ENCODE measurements around the genes MEMO1 and SPAST.

GRCh38 chr2:30252940-30253449 lies 21.7 kb downstream of the LBH start:
- PRO-cap, 4 experiments: no peak in any of the 4 experiments
- RAMPAGE, long total RNA, 2 experiments: no peak in any of the 2 experiments
- RRBS: no CpG with 5 or more reads among the region's 3 CpGs

DNA sequence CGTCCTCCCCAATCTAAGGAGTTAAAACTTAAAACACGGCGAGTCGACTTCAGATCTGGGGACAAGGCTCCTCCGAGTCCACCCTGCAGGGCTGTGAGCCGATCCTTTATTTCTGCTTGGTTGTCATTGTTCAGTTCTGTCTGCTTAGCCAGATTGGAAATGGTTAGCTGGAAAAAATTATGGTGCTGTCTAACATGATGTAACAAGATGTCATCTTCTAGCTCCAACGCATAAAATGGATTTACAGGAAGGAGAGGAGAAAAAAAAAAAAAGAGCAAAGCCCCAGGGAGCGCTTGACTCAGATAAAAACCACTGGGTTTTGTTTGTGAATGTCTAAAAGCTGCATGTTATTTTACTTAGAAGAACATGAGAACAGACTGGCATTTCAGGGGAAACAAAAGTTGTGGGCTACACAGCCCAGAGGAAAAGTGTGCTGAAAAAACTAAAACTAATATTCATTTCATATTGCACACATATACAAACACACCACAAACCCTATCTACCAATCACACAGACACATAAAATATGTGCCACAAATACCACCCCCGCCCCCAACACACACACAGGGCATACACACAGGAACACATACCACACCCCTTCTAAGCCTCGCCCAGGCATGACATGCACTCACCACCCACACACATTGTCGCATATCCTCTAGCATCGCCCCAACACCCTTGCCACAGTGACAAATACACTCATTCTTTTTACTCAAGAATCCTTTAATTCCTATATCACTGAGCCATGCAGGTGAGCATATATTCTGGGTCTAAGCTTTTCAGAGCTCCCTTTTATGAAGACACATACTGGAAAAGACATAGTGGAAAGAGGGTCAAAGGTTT lies 24.8 kb upstream of the LCLAT1 start:
- PRO-cap, 4 experiments: no peak in any of the 4 experiments
- RAMPAGE, long total RNA, 2 experiments: no peak in any of the 2 experiments
- RRBS: no CpG with 5 or more reads among the region's 12 CpGs

DNA sequence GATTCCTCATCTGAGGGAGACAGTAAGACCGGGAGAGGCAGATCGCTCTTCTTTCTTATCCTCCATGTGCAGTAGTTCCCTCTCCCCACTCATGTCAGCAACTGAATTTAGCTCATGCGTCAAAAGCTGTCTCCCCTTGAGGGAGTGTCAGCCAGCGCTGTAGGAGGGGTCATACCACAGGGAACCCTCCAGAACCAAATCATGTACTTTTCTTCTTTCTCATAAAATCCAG lies 2.9 kb downstream of the EHD3 start:
- PRO-cap, 4 experiments: no peak in any of the 4 experiments
- RAMPAGE, long total RNA, 2 experiments: no peak in any of the 2 experiments
- RRBS: no CpG with 5 or more reads among the region's 4 CpGs

DNA sequence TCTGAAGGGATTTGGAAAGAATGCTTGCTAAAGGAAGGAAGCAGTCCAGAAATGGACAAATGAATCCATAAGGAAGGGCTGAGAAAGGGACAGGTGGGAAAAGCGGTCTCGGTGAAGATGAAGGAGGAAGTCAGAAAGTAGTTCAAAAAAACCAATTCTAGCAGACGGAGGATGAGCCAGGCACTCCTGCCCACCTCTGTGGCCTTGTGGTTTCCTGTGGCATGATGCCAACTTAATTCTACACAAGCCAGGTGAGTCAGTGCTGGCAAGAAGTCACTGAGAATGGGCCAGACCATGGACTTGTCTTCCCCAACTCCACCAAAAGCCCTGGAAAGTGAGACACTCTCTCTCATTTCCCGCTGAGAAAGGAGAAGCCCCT lies 15.5 kb upstream of the XDH start:
- PRO-cap, 4 experiments: no peak in any of the 4 experiments
- RAMPAGE, long total RNA, 2 experiments: no peak in any of the 2 experiments
- RRBS: no CpG with 5 or more reads among the region's 4 CpGs

GRCh38 chr2:31489610-31489860 lies 75.0 kb upstream of the XDH start:
- PRO-cap, 4 experiments: no peak in any of the 4 experiments
- RAMPAGE, long total RNA, 2 experiments: no peak in any of the 2 experiments
- RRBS: no CpG with 5 or more reads among the region's 1 CpG

- PRO-cap, 4 experiments: no peak in any of the 4 experiments
- RAMPAGE, long total RNA, 2 experiments: no peak in any of the 2 experiments
- RRBS: no CpG with 5 or more reads among the region's 21 CpGs
Observed at GRCh38 chr2:31905749-31906752, 104.8 kb downstream of the MEMO1 start.

GRCh38 chr2:31928783-31929906 lies 81.7 kb downstream of the MEMO1 start:
- PRO-cap, 4 experiments: no peak in any of the 4 experiments
- RAMPAGE, long total RNA, 2 experiments: no peak in any of the 2 experiments
- RRBS: no CpG with 5 or more reads among the region's 5 CpGs

GRCh38 chr2:32010696-32011934 lies at the start of gene MEMO1:
MEMO1 (minus strand) TSS chr2:32011008.
- PRO-cap, 4 experiments: peak in 4 of 4 experiments; most common plus-strand start chr2:32010821 (in 4); most common minus-strand start chr2:32010968 (in 4)
- RAMPAGE, long total RNA, 2 experiments: no peak in any of the 2 experiments
- RRBS: 2% methylated on average over 16 of the region's 58 CpGs

DNA sequence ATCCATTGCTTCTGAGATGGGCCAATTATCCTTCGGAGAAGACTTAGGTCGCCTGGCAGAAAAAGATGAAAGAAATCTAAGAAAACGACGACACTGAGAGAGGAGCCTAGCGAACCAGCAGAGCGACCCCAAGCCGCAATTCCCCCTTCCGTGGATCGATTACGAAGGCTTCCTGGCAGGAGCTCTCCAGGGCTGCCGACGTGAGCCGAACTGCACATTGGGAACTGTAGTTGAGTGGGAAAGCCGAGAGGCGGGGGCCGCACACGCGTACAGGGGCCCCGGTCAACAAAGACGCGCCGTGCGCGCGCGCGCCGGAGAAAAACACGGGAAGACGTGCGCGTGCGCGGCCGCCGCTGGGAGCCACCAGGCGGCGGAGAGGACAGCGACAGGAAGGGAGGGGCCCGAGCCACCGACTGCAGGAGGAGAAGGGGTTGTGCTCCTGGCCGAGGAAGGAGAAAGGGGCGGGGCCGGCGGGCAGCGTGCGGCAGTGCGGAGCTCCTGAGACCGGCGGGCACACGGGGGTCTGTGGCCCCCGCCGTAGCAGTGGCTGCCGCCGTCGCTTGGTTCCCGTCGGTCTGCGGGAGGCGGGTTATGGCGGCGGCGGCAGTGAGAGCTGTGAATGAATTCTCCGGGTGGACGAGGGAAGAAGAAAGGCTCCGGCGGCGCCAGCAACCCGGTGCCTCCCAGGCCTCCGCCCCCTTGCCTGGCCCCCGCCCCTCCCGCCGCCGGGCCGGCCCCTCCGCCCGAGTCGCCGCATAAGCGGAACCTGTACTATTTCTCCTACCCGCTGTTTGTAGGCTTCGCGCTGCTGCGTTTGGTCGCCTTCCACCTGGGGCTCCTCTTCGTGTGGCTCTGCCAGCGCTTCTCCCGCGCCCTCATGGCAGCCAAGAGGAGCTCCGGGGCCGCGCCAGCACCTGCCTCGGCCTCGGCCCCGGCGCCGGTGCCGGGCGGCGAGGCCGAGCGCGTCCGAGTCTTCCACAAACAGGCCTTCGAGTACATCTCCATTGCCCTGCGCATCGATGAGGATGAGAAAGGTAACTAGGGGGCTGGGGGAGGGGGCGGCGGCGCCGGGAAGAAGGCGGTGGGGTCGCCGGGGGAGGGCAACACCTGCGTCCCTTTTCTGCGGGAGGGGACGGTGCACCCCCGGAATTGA lies at the start of gene SPAST:
SPAST (plus strand) TSS at position 344 of the 1,153 bp plus-strand sequence.
- PRO-cap, 4 experiments: peak in 4 of 4 experiments; most common plus-strand start position 783 of the sequence (in 4); most common minus-strand start position 163 of the sequence (in 4)
- RAMPAGE, long total RNA, 2 experiments: start-site peak on the plus strand in 1 of 2 experiments, centred at positions 413 to 898 of the sequence, 5 to 15 reads per replicate
- RRBS: 2% methylated on average over 27 of the region's 118 CpGs

DNA sequence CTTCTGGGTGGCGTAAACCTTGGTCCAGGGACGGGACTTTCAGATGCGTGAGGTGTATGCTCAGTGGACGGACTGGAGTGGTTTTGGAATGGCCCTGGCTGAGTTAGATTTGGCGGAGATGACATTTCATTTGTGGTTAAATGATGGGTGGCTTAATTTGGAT lies 1.4 kb downstream of the BIRC6 start:
- PRO-cap, 4 experiments: no peak in any of the 4 experiments
- RAMPAGE, long total RNA, 2 experiments: no peak in any of the 2 experiments
- RRBS: no CpG with 5 or more reads among the region's 5 CpGs

- PRO-cap, 4 experiments: no peak in any of the 4 experiments
- RAMPAGE, long total RNA, 2 experiments: no peak in any of the 2 experiments
- RRBS: no CpG with 5 or more reads among the region's 4 CpGs
Observed at GRCh38 chr2:32359501-32359826, 2.6 kb downstream of the BIRC6 start.

DNA sequence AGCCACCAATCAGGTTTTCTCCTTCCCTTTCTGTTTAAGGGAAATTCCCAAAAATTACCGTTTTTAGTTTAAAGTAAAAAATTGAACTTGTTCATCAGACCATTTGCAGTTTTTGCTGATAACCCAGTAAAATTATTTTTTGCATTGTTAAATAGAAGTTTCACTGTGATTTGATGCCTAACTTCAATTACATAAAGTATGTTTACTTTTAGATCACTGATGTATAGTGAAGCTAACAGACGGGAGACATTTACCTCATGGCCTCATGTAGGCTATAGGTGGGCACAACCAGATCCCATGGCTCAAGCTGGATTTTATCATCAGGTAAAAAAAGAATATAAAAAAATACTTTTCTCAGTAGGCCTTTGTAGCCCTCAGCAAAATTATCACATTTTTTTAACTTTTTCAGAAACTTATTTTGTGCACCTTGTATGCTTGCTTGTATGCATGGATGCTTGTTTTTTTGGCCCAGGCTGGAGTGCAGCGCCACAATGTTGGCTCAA lies 35.1 kb downstream of the BIRC6 start:
- PRO-cap, 4 experiments: no peak in any of the 4 experiments
- RAMPAGE, long total RNA, 2 experiments: no peak in any of the 2 experiments
- RRBS: no CpG with 5 or more reads among the region's 3 CpGs

GRCh38 chr2:32397333-32397549 lies 40.4 kb downstream of the BIRC6 start:
- PRO-cap, 4 experiments: no peak in any of the 4 experiments
- RAMPAGE, long total RNA, 2 experiments: no peak in any of the 2 experiments
- RRBS: no CpG with 5 or more reads among the region's 3 CpGs

GRCh38 chr2:32398492-32398950 lies 41.7 kb downstream of the BIRC6 start:
- PRO-cap, 4 experiments: no peak in any of the 4 experiments
- RAMPAGE, long total RNA, 2 experiments: no peak in any of the 2 experiments
- RRBS: no CpG with 5 or more reads among the region's 4 CpGs

DNA sequence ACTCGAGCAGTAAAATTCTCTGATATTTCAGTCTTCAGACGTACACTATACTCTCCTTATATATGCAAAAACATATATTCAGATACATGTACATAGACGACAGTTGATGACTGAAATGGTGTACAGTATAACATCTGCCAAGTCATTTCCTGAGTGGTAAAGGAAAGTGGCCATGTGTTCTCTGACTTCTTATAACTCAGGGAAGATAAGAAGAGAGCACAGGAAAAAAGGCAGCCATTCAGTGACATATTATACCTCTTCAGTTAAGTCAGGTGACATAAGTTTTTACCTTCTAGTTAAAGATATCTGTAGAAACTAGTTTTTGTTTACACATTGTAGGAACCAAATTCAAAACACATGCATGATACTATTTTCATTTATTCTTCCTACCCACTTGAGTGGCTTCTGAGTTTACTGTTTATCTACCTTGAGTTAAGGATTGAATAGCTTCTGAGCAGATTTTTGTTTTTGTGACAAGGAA lies 35.7 kb upstream of the TTC27 start:
- PRO-cap, 4 experiments: no peak in any of the 4 experiments
- RAMPAGE, long total RNA, 2 experiments: no peak in any of the 2 experiments
- RRBS: no CpG with 5 or more reads among the region's 3 CpGs

- PRO-cap, 4 experiments: no peak in any of the 4 experiments
- RAMPAGE, long total RNA, 2 experiments: no peak in any of the 2 experiments
- RRBS: no CpG with 5 or more reads among the region's 2 CpGs
Observed at GRCh38 chr2:32617780-32618351, 10.0 kb upstream of the TTC27 start.

DNA sequence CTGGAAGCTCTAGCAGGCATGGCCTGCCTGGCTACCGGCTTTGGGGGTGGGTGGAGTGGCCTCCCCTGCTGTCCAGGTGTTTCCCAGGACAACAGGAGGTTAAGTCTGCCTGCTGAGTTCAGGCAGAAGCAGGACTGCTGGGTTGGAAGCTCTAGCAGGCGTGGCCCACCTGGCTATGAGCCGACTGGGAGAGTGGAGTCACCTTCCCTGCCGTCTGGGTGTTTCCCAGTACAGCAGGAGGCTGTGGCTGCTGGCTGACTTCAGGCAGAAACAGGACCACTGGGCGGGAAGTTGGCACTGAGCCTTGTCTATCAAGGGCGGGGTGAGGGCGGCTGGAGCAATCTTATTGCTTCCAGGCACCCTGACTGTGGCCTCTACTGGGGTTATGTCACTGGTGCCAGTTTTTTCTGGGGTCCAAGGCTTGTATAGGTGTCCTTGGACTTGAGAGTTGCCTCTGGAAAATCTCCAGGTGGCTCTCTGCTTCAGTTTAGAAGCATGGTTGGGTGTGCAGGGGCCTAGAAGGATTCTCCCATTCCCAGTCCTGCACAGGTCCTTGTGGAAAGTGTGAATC lies 30.5 kb downstream of the LTBP1 start:
- PRO-cap, 4 experiments: no peak in any of the 4 experiments
- RAMPAGE, long total RNA, 2 experiments: no peak in any of the 2 experiments
- RRBS: no CpG with 5 or more reads among the region's 7 CpGs

DNA sequence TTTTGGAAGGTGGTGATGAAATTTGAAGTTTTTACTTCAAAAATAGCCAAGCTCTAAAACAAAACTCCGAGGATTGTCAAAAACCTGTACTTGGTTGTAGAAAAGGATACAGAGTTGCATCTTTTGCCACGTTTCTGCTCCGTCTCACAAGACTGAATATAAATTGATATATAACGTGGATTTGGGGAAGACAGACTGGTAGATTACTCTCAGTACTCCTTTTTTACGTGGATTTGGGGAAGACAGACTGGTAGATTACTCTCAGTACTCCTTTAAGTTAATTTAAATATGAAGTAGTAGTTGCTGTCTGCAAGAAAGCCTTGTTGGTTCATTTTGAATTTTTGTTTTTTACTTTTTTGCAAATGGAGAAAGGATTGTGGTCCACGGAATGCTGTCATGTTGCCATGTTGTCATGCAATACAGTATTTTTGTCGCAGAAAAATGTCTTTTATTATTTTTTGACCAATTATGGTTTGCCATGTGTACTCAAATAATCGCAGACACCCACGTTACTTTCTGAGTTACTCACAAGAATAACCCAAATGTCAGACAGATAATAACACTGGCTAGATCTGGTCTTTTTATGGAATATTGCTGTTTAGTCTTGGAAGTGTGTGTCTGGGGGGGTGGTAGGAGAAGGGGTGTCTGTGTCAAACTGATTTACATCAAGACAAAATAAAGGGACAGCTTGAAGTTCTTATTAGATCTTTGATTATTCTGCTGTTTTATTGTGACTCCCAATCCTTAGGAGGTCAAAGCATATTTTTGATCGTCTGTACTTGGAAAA lies 188.8 kb downstream of the LTBP1 start:
- PRO-cap, 4 experiments: peak in 1 of 4 experiments; most common plus-strand start position 89 of the sequence (in 1)
- RAMPAGE, long total RNA, 2 experiments: no peak in any of the 2 experiments
- RRBS: no CpG with 5 or more reads among the region's 10 CpGs

DNA sequence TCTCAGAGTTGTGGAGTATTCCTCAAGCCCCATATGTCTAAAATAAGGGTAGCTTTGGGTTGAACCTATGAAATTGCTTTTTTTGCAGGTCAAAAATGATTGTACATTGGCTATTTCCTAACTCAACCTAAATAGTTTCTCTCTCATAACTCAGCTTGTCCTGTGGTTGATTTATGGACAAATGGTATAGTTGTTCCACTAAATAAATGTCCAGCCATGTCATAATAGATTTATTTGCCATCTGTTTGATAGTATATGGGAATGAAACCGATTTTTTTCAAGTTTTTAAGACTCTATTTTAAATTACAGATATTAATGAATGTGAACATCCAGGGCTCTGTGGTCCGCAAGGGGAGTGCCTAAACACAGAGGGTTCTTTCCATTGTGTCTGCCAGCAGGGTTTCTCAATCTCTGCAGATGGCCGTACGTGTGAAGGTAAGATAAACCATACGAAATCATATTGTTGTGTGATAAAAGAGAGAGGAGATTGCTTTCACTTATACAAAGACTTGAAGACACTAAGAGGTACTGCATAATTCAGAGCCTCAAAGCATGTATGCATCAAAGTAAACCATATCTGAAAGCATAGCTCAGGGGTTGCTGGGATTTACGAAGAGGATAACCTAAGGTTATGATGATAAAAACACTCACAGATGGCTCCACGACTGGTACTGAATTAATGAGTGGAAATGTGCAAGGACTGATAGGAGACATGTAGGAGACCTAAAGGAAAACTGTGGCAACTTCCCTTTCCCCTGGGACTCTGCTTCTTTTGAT lies 161.4 kb upstream of the RASGRP3 start:
- PRO-cap, 4 experiments: no peak in any of the 4 experiments
- RAMPAGE, long total RNA, 2 experiments: start-site peak on the plus strand in 1 of 2 experiments, centred at position 112 of the sequence, 11 reads per replicate
- RRBS: no CpG with 5 or more reads among the region's 7 CpGs

DNA sequence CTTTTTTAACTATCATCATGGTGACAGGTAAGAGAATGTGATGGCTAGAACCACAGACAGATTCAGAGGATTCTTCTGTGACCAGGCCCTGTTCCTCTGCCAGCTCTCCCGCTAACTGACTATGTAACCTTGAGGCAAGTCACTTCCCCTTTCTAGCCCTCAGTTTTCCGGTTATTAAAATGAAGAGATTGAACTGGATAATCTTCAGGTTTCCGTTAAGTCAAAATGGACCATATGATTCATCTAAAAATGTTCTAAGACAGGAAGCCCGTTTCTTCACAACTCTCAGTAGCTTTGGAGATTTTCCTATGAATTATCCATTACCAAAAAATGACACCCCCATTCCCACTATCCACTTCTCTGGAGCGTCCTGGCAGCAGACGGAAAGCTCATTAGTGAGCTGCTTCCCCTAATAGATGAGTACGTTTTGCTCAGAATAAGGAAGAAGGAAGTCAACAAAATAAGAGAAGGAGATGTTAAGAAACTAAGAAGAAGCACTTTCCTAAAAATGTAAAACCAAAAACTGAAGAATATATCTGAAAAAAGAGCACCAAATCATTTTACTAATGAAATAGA lies 140.1 kb upstream of the RASGRP3 start:
- PRO-cap, 4 experiments: no peak in any of the 4 experiments
- RAMPAGE, long total RNA, 2 experiments: no peak in any of the 2 experiments
- RRBS: no CpG with 5 or more reads among the region's 7 CpGs